Bronchus (tissue), 1 donor: ENCODE measurements around a stretch of chr1.

DNA sequence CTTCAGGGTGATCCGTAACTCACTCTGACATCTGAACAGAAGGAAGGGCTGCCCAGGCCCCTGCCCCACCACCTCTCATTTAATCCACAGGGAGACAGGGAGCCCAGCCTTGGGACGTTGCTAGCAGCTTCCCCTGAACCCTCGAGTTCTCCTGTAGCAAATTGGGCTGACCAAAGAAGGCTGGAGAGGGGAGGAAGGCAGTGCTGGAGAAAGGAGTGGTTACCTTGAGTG, 131.7 kb downstream of the TMEM53 start:
- PRO-cap = no peak

- PRO-cap = no peak
Observed at GRCh38 chr1:44587826-44588276, 86.4 kb downstream of the TMEM53 start.

DNA sequence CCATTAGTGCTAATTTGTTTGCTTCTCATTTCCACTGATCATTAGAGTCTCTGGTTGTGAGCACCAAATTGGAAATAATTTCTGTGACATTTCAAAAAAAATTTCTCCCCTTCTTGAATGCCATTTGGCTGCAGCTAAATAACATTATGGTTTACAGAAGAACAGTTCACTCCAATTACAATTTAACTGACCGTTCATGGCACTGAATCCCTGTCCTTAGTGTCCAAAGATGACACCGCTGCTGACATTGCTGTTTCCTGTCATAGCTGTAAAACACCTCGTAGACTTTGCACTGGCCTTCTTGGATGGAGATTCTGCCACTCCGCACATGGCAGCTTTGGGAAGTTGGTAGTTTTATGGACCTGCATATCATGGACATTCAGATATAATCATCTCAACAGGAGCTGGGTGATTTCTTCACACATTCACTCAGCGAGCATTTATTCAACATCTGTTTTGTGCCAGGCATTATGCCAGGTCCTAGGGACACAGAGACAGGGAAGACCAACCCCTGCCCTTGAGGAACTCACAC, 4.9 kb downstream of the ARMH1 start:
- PRO-cap = no peak

GRCh38 chr1:44799633-44800243, 439 bp upstream of the PLK3 start:
- PRO-cap = bidirectional peak, plus-strand start at chr1:44800317, minus-strand start at chr1:44800185

GRCh38 chr1:45297494-45298002, 29.1 kb upstream of the HPDL start:
- PRO-cap = no peak

DNA sequence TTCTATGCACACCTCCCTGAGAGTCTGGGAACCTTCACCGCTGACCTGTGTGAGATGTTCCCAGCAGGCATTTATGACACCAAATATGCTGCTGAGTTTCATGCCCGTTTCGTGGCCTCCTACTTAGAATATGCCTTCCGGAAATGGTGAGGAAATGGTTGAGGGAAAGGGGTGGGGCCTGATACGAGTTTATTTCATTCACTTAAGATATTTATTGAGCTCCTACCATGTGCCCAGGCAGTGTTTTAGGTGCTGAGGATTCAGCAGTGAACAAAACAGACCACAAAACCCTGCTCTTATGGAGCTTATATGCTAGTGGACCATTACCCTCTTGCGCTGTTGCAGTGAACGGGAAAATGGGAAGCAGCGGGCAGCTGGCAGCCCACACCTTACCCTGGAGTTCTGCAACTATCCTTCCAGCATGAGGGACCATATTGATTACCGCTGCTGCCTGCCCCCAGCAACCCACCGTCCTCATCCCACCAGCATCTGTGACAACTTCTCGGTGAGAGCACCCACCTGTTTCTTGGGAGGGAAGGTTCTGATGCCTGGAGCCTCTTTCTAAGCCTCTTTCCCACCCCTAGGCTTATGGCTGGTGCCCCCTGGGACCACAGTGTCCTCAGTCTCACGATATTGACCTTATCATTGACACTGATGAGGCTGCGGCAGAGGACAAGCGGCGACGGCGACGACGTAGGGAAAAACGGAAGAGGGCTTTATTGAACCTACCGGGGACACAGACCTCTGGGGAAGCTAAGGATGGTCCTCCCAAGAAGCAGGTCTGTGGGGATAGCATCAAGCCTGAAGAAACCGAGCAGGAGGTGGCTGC, 2.7 kb downstream of the TOE1 start:
- PRO-cap = no peak

DNA sequence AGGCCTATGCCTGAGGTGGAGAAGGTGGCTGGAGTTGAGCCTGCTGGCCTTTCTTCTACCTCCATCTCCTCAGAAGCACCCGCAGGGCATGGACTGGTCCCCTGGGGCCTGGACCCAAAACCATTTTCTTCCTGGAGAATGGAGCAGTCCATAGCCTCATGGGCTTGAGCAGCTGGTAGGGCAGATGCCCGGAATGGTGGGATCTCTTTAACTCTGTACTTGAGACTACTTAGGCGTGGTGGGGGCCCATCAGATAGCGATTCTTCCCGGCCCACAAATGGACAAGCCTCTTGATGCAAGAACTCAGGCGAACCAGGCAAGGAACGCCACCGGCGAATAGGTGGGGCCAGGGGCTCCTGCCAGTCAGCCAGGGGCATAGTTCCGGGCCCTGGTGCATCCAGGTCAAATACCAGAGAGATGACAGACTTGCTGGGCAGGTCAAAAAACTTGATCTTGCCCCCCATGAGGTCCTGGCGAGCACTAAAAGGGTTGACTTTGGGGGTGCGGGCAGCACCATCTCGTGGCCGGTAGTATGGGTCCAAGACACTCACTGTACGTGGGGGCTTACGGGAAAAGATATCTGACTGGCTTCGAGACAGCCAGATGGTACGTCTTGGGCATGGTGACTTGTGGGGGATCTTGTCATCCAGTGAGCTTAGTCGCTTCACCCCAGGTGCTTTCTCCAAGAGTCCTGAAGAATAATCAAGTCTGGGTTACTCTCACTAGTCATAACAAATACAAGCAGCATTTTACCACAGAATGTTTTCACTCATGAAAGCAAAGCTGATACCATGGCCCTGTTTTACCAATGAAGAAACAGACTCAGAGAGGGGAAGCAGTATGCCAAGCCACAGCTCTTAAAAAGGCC, 5.1 kb downstream of the TOE1 start:
- PRO-cap = no peak

GRCh38 chr1:45393815-45394423, 53.9 kb downstream of the TOE1 start:
- PRO-cap = no peak

DNA sequence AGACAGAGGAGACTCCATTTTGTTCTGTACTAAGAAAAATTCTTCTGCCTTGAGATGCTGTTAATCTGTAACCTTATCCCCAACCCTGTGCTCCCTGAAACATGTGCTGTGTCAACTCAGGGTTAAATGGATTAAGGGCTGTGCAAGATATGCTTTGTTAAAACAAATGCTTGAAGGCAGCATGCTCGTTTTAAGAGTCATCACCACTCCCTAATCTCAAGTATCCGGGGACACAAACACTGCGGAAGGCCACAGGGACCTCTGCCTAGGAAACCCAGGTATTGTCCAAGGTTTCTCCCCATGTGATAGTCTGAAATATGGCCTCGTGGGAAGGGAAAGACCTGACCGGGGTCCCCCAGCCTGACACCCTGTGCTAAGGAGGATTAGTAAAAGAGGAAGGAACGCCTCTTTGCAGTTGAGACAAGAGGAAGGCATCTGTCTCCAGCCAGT, 8.1 kb downstream of the PRDX1 start:
- PRO-cap = unidirectional peak, plus-strand start at position 160 of the sequence

DNA sequence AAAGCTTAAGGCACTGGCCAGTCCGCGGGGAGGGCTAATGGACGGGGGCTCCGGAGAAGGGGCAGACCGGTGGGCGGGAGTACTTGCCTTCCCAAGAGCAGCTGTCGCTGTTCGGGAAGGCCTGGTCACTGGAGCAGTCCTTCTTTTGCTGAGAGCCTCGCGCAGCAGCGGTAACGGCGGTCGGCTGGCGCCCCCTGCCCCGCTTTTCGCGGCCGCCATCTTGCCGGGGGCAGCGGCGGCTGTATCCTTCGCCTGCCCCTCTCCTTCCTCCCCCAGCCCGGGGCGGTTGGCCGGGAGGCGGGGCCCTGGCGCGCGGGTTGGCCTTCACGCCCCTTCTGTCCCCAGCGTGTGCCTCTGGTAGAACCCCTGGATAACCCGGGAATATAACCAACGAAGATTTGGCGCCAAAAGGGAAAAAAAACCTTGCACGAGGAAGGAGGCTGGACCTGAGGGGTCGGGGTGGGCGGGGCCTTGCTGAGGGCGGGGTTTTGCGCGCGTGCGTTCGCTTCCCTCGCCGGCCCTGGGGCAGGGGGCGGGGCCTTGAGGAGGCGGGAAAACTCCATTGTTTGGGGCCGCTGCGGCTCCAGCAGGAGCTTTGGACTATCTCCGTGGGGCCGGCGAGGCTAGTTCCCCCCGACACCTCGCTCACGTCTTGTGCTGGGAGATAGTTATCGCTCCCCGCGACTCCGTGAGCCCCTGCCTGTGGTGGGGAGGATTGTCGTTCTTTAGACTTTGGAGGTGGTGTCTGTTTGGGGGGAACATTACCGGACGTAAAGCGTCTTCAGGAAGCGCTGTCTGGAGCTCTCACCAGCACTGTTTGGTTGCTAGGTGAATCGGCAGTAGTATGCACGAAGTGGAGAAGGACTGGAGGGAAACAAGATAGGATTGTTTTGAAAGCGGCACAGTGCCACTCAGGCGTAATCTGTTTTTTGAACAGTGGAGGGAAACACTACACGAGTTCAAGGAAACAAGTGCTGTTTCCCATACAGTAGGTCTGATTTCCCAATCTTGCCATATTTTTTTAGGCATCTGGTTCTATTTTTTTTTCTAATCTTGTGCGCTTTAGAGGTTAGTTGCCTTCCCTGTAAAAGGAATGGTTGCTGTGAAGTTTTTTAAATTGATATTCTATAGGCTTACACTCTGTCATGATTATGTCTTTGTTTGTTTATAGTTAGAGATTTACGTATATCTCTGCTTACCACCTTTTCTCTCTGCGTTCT, 791 bp downstream of the NASP start:
- PRO-cap = bidirectional peak, plus-strand start at position 562 of the sequence, minus-strand start at position 448 of the sequence

- PRO-cap = no peak
Observed at GRCh38 chr1:45822542-45823011, 19.2 kb downstream of the MAST2 start.

DNA sequence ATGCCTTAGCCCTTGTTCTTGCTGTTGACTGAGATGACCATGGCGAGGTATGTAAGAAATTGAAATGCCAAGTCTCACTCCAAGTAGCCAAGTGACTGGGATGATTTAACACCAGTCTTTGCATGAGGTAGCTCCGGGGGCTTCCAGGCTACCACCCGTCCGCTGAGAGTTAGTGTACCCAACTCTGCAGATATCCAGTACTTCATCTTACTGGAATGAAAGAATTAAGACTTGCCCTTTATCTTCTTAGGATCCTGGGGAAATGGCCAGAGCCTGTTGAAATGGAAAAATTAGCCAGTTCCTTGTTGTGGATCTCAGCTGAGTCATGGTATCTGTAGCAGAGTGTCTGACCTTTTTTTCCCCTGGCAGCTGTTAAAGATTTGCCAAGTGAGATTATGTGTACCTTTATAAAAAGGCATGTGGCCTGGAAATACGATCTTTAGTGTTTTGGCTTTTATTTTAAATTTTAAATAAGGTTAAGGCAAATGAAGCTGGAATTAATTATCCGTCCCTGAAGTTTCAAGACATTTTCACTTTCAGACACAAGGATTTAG, 151.1 kb downstream of the MAST2 start:
- PRO-cap = no peak

- PRO-cap = bidirectional peak, plus-strand start at chr1:46172180, minus-strand start at chr1:46171987
Observed at GRCh38 chr1:46171003-46172361, 3.4 kb upstream of the TSPAN1 start.

- PRO-cap = no peak
Observed at GRCh38 chr1:46400411-46400811, 6.3 kb downstream of the FAAH start.

DNA sequence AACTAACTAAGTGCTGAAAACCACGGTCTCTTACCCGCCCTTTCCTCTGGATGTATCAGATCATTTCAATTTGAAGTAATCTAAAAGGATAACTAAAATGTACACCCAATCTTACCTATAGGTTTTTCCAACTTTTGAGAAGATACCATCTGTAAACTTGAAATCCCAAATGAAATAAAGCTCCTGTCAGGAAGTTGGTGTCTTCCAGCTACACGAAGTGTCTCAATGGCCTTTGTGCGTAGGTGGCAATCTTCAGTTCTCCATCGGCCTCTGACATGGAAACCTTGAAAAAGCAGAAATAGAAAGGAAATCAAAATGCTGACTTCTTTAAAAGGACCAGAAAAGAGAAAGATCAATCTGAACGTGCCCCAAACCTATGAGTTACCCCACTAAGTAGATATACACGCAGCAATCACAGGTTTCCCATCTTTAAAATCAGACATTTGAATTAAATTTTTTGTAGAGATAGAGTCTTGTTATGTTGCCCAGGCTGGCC, 10.0 kb downstream of the MKNK1 start:
- PRO-cap = no peak

DNA sequence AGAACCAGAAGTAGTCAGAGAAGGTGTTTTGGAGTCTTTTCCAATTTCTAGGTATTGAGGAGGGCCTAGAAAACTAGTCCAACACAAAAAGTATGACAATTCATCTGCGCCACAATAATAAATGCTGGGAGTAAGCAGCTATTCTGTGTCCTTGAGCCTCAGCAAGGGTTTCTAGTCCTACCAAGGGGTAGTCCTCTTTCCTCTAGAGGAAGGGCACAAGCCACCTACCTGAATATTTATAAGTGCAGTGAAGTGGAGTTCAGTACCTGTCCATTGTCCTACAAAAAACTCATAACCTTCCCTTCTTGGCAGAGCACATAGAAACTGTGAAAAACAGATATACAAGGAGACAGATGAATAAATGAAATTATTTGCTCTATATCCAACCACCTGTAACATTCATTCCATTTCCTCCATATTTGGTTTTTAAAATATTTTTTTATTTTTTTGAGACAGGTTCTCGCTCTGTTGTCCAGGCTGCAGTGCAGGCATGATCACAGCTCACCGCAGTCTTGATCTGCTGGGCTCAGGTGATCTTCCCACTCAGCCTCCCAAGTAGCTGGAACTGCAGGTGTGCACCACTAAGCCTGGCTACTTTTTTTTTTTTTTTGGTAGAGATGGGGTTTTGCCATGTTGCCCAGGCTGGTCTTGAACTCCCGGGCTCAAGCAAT, 23.1 kb downstream of the ATPAF1 start:
- PRO-cap = no peak

GRCh38 chr1:46658251-46658947, 9.8 kb downstream of the ATPAF1 start:
- PRO-cap = no peak

- PRO-cap = no peak
Observed at GRCh38 chr1:46665565-46666366, 2.4 kb downstream of the ATPAF1 start.

GRCh38 chr1:46672006-46672317, 308 bp downstream of the TEX38 start:
- PRO-cap = no peak

DNA sequence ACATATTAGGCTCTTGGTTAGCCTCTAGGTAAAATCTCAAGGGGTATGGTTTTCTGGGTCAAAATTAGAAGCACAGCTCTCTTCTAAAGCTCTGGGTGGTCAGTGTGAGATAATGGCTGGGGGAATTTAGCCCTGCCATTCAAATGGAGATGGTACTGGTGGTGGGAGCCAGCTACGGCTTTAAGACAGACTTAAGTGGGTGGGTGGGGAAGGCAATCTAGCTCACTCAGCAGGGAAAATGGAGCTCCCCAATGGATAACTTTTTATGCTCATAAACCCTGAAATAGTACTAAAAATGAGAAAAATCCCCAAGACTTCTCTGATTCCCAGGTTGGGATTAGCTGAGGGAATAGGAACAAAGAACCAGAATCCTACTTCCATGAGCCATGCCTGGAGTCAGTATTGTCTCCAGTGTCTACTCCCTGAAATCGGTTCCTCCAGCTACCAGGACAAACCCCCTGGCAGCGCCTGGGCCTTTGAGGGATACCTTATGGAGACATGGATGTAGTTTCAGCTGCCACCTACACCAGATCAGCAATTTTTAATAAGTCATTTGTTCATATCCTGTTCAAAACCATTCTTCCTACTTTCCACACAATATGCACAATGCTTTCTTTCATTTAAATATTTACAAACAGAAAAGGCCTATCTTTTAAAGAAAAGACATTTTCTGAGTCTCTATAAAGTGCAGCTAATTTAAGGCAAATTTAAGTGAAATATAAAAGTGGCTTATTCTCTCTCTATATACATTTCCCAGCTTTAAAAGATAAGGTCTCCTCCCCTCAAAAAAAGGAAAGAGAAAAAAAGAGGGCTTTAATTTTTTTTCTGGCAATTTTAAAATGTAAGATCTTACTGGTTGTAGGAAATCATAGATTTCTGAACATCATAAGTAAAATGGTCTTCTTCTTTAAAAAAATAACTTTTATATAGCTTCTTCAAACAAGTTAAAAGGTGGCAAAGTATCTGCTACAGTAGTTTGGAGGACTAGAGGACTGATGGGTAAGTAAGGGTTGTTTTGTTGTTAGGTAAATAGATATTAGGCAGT, 6.1 kb downstream of the TEX38 start:
- PRO-cap = no peak